Myometrial cell (primary cell): ENCODE data around the gene VPS9D1.

- RAMPAGE, long total RNA = no peak
Observed at GRCh38 chr16:88783265-88783812, 1.7 kb downstream of the PIEZO1 start.

GRCh38 chr16:88807141-88808138 lies 3.9 kb downstream of the CDT1 start:
- RAMPAGE, long total RNA = no peak

DNA sequence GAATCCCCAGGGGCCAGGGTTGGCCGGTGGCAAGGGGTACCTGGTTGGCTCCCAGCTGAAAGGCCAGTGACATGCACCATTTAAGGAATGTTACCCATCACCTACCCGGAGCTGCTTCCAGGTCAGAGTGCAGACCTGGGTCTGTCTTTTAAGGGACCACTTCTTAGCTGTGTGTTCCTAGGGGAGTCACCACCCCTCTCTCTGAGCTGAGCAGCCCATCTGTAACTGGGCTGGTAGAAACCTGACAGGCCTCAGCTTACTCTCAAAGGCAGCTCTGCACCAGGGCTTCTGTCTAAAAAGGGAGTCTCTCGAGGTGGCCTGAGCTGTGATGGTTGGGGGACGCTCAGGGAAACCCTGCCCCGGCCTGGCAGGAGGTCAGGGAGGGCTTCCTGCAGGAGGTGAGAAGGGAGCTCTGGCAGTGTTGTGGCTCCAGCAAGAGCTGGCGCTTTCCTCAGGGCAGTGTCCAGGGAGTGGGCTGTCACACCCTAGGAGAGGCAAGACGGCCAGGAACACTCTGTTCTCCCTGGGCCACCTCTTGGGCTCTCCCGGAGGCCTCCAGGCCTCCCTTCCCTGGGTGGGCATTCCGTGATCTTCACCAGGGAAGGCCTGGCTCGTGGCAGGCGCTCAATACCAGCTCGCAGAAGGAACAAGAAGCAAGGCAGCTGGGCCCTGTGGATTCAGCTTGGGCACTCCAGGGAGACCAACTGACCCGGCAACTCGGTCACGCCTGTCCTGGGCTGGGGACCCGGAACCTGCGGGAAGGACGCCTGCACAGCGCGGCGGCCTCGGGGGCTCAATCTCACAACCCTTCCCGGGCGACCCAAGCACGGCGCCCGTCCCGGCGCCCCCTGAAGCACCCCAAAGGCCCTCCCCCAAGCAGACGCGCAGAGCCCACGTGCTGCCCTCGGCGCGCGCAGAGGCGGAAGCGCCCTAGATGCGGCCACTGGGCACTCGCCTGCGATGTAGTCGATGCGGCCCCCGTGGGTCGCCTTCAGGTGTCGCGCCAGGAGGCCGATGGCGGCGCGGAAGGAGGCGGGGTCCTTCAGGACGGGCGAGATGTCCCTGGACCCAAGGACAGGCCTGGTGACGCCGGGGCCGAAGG lies 782 bp downstream of the APRT start:
- RAMPAGE, long total RNA = no peak

DNA sequence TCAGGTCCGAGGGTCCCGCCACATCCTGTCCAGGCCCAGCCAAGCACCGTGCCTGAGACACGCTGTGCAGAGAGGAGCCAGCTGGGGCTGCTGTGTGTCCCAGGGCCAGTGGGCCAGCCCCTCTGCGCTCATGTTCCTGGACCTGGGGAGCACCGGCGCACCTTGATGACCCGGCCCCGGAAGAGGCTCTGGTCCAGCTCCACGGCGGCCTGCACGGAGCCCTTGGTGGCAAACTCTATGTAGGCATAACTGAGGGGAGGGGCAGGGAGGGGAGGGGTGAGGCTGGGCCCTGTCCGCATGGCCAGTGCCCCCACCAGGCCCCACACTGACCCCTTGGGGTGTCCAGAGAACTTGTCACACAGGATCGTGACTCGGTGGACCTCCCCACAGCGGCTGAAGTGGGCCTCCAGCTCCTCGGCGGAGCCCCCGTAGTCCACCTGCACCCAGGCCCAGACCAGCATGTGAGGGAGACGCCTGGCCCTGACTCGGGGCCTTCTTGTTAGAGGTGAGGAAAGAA lies 1.7 kb downstream of the PABPN1L start:
- RAMPAGE, long total RNA = no peak

DNA sequence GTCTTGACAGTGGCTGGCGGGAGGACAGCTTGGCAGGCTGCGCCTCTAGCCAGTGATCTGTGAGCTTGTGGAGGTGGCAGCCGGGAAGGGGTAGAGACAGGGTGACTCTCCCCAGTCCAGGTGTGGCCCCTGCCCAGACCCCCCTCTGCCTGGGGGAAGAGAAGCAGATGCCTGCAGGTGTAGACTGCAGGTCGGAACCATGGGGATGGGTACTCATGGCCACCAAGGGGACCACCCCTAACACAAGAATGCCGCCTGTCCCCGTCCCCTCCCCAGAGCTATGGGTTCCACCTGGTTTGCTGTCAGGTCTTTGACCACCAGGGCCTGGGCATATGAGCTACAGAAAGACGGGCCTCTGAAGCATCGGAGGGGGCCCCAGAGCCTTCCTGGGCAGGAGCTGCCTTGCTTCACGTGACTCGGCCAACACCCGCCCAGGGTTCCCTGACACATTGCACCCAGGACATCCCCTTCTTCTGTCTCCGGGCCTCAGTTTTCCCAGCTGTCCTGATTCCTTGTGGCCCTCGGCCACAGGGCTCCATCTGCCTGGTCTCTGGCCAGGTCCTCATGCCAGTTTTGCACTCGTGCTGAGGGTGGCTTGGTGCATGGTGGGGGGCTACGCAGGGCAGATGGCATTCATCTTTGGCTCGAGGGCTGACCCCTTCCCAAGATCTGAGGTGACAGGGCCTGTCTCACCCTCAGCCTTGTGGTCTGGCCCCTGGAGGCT lies 7.0 kb upstream of the PABPN1L start:
- RAMPAGE, long total RNA = no peak

- RAMPAGE, long total RNA = no peak
Observed at GRCh38 chr16:88888903-88889420, 22.5 kb upstream of the PABPN1L start.

- RAMPAGE, long total RNA = no peak
Observed at GRCh38 chr16:88904476-88905519, 38.3 kb upstream of the PABPN1L start.

DNA sequence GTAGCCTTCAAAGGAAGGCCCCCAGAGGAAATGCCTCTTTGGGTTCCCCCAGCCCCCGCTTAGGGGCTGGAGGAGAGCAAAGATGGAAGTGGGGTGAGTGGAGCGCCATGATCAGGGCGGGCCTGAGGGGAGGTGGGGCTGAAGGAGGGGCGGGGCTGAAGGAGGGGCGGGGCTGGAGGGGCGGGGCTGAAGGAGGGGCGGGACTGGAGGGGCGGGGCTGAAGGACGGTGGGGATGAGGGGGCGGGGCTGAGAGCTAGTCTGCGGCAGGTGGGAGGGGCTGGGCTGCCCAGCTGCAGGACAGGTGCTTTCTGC lies 39.0 kb upstream of the PABPN1L start:
- RAMPAGE, long total RNA = no peak

DNA sequence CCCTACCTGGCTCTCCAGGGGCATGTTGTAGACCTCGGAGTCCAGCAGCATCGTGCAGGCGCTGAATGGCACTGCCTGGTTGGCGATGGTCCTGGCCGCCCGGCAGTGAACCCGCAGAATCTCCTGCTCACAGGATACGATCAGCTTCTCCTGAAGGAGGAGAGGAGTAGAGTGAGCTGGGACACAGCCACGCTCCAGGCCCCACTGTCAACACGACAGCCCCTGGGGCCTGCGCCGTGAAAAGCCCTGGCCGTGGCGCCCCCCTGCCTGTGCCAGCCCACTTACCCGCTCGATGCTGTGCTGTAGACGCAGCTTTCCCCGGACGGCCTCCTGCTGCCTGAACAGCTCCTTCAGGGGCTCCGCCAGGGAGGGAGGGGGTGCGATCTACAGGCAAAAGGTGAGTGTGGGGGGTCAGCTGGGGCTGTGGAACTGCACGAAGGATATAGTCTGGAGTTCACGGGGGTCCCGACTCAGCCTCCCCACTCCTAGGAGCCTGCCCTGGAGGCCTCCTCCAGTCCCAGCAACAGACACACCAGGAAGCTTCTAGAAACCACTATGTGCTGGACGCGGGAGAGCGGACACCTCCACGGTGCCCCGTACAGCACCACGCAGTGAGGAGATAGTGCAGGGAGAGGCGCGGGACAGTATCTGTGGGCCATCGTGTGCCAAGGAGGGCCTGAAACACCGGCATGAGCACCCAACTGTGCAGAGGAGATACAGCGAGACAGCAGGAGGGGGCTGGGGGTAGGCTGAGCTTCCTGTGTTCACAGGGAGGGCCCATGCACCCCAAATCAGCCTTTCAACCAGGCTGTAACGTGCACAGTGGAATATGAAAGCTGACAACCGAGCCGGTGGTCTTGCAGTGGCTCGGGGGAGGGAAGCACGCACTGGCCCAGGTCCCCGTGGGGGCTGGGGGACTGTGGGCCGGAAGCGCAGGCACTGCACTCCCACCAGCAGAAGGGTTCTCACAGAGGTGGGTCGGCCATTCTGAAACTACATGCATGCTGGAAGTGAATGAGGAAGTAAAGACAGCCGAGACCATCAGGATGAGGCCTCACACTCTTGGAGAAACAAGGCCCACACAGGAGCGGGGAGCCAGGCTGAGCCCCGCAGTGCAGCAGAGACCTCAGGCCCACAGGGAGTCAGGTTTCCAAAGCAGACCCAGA lies 57.7 kb downstream of the ZNF778 start:
- RAMPAGE, long total RNA = no peak

DNA sequence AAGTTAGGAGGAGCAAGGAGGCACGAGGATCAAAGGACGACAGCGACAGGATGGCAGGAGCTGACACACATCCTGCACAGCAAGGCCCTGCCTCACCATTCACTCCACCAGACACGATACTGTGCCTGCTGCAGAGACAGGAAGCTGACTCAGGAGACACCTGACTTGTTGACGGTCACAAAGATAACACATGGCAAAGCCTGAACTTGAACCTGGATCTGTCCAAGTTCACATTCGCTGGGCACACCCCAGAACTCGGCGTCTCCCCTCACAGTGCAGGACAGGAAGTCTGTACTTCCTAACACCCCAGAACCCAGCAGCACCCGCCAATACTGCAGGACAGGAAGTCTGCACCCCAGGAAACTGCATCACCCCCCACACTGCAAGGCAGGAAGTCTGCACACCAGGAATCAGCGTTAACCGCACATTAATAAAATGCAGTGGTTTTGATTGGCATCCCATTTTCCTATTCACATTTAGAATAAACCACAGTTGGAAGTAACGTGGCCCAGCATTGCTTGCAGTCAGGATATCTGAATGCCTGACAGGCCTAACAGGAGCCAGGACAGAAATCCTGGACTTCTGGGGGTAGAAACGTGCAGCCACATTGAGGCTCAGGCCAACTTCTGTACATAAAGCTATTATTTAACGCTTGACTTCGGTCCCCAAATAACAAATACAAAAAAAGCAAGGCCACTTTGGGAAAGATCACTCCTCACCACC lies 98.7 kb downstream of the ZNF778 start:
- RAMPAGE, long total RNA = no peak

DNA sequence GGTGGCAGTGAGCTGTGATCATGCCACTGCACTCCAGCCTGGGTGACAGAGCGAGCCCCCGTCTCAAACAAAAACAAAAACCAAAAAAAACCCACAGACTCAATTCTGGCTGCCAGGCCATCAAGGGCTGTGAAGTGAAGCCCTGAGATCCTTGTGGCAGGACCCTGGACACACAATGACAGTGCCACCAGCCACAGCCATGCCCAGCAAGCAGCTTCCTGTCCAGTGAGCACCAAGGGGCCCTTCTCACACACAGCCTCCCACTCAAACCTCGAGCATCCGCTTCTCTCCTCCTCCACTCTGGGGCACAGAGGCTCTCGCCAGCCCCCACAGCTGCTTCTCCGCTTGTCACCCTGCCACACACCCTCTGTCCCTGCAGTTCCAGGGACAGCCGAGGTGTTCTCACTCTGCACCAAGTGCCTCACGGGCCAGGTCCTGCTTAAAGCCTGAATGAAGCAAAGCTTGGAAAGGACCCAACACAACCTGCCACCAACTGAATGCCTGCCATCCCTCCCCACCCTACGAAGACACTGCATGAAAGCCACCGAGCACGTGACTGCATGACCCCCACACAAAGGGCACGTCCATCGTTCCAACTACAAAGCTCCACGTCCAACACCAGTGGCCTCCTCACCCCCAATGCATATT lies 43.7 kb downstream of the ANKRD11 start:
- RAMPAGE, long total RNA = no peak

GRCh38 chr16:89460595-89461199 lies 29.7 kb downstream of the ANKRD11 start:
- RAMPAGE, long total RNA = no peak

- RAMPAGE, long total RNA = no peak
Observed at GRCh38 chr16:89474405-89475160, 15.8 kb downstream of the ANKRD11 start.

DNA sequence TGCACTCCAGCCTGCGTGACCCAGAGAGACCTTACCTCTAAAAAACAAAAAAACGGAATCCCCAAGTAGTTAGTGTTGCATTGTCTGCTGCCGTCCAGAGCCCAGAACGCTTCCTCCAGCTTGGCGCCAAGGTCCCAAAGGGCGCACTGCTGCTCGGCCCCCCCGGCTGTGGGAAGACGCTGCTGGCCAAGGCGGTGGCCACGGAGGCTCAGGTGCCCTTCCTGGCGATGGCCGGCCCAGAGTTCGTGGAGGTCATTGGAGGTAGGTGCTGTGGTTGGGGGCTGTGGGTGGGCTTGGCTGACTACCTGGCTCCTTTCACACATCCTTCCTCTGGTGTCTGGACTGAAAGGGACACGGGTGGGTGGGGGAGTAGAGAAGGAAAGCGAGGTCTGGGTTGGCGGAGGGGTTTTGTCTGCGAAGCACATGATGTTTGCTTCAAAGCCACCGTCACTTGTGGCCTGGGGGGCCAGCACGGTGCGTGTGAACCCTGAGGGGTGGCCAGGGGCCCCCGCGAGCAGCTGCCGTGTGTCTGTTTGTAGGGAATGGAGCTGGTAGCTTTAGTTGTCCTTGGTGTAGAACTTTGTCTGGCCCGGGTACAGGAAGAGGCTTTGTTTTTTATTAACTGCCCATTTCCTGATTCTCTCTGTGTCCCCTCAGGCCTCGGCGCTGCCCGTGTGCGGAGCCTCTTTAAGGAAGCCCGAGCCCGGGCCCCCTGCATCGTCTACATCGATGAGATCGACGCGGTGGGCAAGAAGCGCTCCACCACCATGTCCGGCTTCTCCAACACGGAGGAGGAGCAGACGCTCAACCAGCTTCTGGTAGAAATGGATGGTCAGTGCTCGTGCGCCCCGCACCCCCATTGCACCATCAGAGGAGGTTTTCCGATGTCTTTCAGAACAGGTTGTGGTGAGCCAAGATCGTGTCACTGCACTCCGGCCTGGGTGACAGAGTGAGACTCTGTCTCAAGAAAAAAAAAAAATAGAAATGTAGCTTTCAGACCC lies 23.9 kb downstream of the SPG7 start:
- RAMPAGE, long total RNA = no peak

DNA sequence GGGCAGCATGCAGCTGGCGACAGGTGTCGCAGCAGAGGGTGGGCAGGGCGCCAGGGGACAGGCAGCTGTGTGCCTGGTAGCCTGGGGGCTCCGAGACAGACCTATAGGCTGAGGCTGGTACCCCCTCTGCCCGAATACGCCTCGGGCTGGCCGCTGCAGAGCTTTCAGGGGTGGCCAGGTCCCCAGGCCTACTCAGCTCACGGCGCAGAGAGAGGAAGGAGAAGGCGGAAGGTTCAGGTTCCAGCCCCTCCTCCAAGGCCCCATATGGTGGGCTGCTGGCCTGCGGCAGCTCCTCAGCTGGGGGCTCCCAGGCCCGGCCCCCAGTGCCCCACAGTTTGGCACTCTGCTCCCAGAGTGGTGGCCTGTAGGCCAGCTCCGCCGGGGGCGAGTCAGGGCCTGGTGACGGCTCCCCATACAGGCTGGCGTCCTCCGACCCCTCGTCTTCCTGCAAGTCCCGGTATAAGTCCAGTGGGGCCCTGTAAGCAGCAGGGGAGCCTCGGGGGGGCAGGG lies 4.0 kb downstream of the SPATA2L start:
- RAMPAGE, long total RNA = no peak

DNA sequence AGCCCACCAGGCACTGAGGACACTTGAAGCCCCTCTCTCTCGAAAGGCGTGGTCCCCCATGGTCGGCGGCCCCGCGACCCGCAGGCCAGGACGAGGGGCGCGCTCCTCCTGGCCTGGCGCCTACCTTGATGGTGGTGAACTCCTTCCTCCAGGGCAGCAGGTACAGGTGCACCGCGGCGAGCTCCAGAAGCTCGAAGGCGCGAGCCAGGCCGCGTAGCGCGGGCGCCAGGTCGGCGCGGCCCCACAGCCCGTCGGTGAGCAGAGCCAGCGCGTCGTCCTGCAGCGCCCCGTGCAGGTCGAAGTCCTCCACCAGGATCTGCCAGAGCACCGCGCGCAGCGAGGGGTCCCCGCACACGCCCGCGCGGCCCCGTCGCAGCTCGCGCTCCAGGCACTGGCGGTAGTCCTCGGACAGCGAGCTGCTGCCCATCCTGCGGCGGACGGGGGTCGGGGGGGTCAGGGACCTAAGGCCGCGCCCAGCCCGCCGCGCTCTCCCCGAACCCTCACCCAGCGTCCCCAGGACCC lies 638 bp downstream of the SPATA2L start:
- RAMPAGE, long total RNA = no peak

GRCh38 chr16:89716738-89717666 lies 3.7 kb downstream of the VPS9D1 start:
- RAMPAGE, long total RNA = no peak

DNA sequence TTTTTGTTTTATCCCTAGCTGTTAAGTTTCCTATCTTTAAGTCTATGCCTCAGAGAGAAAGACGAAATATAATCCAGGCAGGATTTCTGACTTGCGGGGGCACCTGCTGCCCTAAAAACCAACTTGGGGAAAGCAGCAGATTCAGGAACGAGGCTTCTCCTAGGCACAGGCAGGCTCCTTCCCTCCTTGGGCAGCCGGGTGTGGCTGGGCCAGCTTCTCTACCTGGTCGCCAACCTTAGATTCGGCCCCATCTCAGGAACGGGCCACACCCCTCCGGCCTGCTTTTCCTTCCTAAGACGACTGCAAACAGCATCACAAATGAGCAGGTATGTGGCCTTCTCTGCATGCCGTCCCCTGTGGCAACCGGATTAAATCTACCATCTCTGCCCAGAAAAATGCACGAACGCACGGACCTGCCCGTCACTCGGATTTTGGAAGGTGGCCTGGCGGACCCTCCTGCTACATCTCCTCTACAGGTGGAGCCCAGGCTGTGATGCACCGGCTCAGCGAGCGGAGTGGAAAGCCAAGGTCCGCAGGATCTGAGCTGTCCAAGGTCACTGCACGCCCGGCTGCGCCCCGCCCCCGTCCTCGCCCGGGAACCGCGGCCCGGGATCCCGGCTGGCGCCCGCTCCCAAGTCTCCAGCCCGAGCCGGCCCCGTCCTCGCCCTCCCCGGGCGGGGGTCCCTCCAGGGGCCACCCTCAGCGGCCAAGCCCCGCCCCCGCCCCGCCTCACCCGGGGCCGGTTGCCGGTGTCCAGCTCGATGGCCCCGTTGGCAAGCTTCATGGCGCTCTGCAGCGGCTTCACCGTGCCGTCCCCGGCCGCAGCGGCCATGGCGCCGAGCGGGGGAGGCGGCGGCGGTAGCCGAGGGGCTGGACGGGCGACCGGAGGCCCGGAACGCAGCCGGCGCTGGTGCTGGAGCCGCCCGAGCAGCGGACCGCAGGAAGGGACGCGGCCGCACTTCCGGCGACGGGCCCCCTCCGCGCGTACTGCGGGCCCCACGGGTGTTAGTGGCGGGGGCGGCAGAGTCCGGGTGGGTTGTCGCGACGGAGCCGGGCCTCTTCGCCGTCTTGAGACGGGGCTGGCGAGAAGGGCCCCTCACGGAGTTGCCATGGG lies at the start of gene VPS9D1:
TSS of gene VPS9D1 (minus strand) at position 869 of the 1,114 bp plus-strand sequence.
- RAMPAGE, long total RNA = no peak

DNA sequence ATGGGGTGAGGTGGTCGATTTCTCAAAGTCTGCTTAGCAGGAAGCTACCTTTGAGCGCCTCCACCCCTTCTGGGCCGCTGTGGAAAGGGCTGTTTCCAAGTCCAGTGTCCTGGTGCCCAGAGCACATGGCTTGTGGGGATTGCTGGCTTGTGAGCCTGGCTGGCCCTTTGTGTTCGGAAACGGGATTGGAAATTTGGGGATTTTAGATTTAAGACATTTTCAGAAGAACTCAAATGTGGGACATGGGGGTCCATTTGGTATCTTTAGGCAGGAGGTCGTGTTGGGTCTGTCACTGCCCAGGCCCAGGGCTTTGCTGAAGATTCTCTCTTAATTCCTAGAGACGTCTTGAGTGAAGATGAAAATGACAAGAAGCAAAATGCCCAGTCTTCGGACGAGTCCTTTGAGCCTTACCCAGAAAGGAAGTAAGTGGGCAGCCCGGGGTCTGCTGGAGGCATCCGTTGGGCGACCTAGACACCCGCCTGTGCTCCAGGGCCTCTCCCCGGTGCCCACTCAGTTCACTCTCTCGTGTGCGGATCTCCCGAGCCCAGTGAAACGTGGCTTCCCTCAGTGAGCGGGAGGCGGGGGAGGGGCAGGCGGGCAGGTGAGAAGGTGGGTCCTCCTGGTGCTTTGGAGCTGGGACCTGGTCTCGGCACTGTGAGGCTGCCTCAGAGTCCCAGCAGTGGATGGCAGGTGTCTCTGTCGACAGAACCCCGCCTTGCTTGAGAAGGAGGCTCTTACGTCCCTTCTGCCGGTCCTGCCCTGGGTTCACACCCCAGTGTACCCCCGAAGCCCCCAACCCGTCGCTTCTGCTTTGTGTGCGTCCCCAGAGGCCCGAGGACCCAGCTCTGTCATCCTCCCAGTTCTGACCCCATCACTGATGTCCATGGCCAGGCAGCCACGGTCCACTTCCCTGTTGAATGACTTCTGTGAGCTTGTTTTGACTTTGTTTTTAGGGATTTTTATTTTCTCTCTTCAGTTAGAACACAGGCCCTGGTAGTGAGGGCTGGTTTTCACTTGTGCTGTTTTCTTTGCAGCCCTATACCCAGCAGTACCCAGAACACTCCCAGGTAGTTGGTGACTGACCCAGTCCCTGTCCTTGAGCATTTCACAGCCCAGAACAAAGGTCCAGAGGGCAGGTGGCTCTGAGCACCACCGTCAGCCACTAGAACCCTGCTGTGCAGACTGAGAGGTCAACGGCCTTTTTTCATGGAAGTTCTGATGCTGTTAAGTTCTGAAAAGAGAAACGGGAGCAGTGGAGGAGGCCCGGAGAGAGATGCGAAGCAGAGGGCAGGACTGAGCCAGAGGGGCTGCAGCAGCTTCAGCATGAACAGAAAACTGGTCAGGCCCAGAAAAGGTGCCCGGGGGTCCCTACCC lies 8.0 kb downstream of the ZNF276 start:
- RAMPAGE, long total RNA = no peak

DNA sequence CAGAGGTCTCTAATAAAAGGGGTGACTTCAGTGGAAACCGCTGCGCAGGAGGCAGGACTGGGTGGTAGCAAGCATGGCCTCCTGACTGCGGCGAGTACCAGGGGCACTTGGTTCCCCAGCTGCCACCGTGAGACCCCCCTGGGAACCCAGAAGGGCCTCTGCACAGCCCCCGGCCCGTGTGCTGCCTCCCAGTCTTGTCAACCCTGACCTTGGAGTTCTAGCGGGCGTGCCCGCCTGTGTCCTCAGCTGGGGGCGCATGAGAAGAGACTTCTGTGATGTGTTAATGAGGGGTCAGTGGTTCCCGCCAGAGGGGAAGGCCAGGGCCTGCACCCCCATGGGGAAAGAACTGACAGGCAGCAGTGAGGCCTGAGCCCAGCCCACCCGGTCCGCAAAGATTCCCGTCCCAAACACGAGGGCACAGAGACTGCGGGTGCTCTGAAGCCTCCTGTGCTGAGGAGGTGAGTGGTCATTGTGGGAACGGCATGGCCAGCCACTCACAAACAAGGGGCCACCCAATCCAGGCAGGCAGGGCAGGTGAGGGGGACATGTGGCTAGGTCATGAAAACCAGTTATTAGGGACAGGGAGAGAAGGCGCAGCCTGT lies 9.4 kb downstream of the ZNF276 start:
- RAMPAGE, long total RNA = no peak